ReNcell CX (cell line): ENCODE data around the genes TNFSF13, FXR2 and TP53.

DNA sequence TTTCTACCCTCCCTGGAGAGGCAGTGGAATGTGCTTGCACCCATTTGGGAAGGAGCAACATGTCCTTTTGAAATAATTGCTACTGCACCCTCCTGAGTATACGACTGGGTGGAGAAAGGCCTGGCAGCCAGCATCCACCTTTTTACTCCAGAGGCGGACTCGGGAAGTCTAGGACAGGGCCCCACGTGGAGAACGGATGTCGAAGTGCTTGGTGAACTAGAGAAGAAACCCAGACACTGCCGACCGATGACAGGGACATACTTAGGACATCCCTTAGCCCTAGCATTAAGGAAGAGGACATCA is 3.8 kb downstream of the YBX2 start:
- PRO-cap: no peak

DNA sequence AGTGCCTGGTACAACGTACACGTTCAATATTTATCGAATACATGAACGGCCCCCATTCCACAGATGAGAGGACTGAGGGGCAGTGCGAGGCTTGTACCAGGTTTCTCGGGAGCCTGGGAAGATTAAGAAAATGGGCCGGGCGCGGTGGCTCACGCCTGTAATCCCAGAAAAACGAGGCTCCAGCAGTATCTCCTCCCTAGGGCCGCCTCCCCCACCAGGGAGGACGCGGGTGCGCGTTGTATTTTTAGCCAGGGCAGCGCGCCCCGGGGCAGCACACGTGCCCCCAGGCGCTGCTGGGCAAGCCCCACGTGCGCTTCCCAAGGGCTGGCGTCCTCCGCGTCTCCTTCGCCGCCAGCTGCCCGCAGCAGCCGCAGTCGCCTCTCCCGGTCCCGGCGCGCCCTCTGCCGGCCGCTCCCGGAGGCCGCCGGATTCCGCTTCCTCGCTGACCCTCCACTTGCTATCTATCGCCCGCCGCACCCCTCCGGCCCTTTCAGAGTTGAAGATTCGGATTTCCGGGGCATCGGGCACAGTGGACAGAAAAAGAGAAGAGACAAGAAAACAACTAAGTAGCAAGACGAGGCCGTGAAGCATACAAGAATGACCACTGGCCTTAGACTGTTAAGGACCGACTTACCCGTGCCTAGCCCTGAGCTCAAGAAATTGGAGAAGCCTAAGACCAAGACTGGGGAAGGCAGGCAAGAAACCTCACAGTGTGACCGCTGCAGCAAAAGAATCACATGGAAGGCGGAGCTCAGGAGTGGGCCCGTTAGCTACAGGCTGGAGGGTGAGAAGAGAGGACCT is 1.9 kb upstream of the YBX2 start:
- PRO-cap: no peak

GRCh38 chr17:7311339-7312319 is 3.5 kb downstream of the GPS2 start:
- PRO-cap: no peak

DNA sequence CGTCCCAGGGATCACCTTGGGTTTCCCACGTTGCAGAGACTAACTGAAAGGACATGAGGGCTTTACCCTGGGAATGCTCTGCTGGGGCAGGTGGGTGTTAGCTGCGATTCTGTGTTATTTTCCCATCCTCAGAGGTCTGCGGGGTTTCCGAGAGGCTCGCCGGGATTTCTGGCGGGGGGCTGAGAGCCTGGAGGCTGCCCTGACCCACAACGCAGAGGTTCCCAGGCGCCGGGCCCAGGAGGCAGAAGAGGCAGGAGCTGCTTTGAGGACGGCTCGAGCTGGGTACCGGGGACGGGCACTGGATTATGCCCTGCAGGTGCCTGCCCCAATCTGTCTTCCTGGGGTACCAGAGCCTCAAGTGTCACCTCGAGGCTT is 6.9 kb downstream of the ACAP1 start:
- PRO-cap: no peak

- PRO-cap: no peak
Measured at GRCh38 chr17:7404201-7404291, 149 bp upstream of the TMEM256 start.

DNA sequence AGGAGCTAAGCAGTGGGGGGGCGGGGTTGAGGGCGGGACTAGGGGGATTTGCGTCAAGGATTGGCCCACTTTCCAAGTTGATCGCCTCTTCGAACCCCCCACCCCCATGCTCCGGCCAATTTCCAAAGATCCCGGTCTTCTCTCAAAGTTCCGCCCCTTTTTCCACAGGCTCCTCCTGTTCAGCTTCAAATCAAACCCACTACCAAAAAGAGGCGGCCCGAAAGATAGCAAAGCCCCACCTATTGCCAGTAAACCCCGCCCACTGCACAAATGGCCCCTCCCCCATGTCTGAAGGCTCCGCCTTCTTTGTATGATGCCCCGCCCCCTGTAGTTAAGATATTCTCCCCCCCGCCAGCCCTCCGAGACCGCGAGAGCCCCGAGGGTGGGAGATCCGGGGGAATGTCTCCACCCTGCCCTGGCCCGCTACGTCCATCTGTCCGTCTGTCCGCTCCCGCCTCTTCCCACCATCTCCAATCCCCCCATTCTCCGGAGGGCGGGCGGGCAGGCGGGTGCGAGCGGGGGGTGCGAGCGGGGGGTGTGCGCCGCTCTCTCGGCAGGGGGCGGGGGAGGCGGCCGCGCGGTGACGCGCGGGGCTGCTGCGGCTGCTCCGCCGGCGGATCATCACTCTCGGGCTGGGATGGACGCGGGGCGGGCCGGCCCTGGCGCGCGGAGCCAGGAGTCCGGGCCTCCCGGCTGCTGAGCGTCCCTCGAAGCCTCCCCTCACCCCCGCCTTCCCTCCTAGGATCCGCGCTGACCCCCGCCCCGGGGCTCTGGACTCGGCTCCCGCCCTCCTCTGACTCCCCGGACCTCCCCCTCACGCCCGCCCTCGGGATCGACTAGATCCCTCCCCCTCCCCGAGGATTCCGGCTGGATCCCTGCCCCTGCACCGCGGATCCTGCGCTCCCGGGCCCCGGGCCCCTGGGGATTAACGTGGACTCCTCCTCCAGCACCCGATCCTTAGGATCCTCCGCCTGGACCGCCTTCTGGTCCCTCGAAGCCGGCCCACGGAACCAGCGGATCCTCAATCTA is 709 bp upstream of the TMEM256 start:
- PRO-cap: bidirectional peak, plus-strand start at position 18 of the sequence, minus-strand start outside the sequence; bidirectional peak, plus-strand start at position 488 of the sequence, minus-strand start at position 429 of the sequence; bidirectional peak, plus-strand start at position 630 of the sequence, minus-strand start at position 766 of the sequence

GRCh38 chr17:7436868-7437444 is 1.7 kb downstream of the TMEM102 start:
- PRO-cap: bidirectional peak, plus-strand start at chr17:7437211, minus-strand start at chr17:7437015

DNA sequence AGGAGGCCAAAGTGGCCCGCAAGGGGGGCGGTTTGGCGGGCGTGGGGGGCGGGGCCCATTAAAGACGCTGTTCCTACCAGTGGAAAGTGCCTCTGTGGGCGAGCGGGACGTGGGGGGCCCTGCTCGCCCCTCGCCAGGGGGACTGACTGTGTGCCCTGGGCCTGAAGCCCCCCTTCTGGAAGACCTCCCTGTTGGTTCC is 2.0 kb upstream of the FGF11 start:
- PRO-cap: no peak

GRCh38 chr17:7483087-7484152 is 2.2 kb downstream of the SLC35G6 start:
- PRO-cap: bidirectional peak, plus-strand start at chr17:7483507, minus-strand start at chr17:7483323; unidirectional peak, minus-strand start at chr17:7483918

DNA sequence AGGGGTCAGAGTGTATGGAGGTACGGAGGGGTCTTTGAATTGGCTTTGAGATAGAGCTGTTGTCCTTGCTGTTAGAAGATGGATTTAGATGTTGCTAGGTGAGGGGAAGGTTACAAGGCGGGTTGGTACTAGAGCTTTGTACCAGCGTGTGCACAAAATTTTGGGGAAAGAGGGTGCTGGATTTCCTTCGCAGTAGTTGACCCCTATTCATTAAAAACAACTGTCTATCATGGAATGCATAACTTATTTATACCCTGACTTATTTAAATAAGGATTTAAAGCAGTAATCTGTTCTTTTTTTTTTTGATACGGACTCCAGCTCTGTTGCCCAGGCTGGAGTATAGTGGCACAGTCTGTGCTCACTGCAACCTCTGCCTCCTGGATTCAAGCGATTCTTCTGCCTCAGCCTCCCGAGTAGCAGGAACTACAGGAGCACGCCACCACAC is 9.7 kb downstream of the SLC35G6 start:
- PRO-cap: no peak

DNA sequence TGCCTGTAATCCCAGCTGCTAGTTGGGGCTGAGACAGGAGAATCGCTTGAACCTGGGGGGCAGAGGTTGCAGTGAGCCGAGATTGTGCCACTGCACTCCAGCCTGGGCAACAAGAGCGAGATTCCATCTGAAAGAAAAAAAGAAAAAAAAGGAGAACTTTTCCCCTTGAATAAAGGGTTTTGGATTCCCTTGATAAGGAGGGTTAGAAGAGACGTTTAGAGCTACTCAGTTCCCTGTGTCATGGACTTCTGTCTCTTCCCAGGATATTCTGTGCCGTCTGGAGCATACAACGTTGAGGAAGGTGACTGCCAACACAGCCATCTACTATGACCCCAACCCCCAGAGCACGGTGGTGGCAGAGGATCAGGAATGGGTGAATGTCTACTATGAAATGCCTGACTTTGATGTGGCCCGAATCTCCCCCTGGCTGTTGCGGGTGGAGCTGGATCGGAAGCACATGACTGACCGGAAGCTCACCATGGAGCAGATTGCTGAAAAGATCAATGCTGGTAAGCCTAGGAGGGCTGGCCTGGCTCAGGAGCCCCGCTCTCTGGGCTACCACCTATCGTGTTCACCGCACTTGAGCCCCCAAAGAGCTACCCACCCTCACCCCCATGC is 27.5 kb downstream of the SLC35G6 start:
- PRO-cap: no peak

- PRO-cap: no peak
Measured at GRCh38 chr17:7558592-7559756, at the start of gene TNFSF13. Gene TNFSF13, plus strand, starts transcription at chr17:7558750.

DNA sequence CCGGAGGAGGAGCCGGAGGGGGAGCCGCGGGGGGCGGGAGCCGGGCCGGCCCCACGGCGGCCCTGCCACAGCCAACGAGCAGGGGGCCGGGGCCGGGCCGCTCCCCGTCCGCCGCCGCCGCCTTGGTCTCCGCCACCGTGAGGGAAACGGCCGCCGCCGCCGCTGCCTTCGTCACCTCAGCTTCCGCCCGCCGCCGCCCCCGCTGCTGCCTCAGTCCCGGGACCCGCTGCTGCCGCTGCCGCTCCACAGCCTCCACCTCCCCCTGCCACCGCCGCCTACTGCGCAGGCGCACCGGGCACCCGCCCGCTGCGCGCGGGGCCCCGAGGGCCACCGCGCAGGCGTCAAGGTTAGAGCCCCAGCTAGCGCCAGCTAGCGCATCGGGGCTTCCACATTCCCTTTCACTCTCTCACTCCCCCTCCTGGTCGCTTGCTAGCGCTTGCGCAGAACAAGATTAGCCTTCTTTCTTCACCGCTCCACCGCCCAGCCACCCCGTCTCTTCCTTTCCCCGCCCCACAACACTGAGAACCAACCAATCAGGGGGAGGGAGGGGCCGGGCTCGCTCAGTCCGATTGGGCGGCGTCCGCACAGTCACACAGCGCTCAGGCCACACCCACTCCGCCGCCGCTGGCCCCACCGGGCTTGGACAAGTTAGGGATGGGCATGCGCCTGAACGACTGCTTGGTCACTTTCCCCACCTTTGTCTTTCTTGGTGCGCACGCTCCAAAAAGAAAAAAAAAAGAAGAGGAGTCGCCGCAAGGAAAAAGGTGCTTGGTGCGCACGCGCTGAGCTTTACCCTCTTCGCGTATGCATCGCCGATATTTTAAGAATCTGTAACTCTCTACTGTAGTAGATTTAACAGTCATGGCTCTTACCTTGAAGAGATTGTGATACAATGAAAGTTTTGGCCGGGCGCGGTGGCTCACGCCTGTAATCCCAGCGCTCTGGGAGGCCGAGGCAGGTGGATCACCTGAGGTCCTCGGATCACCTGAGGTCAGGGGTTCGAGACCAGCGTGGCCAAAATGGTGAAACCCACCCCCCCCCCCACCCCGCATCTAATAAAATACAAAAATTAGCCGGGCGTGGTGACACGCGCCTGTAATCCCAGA is at the start of gene FXR2:
Gene FXR2 (minus strand): TSS at position 282 of the 1,106 bp plus-strand sequence.
- PRO-cap: bidirectional peak, plus-strand start at position 74 of the sequence, minus-strand start at position 276 of the sequence; bidirectional peak, plus-strand start at position 773 of the sequence, minus-strand start at position 514 of the sequence

GRCh38 chr17:7669041-7669572 is 18.2 kb downstream of the TP53 start:
- PRO-cap: no peak

DNA sequence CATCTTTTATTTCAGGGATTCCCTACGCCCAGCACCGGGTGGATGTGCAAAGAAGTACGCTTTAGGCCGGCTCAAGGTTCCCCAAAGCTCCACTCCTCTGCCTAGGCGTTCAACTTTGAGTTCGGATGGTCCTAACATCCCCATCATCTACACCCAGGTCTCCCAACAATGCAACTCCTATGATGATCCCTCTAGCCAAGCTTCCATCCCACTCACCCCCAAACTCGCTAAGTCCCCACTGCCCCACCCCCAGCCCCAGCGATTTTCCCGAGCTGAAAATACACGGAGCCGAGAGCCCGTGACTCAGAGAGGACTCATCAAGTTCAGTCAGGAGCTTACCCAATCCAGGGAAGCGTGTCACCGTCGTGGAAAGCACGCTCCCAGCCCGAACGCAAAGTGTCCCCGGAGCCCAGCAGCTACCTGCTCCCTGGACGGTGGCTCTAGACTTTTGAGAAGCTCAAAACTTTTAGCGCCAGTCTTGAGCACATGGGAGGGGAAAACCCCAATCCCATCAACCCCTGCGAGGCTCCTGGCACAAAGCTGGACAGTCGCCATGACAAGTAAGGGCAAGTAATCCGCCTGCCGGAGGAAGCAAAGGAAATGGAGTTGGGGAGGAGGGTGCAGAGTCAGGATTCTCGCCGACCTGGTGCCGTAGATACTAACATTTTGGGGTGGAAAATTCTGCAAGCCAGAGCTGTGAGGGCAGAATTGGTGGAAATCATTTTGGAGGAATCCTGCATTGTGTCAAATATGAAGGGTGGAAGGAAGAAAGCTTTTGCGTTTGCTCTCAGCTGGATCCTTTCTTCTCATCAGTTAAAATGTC is at the start of gene TP53:
Gene TP53 (minus strand): TSS at position 453 of the 823 bp plus-strand sequence.
- PRO-cap: bidirectional peak, plus-strand start at position 605 of the sequence, minus-strand start at position 446 of the sequence

- PRO-cap: no peak
Measured at GRCh38 chr17:7716486-7716736, 1.1 kb upstream of the DNAH2 start.

- PRO-cap: no peak
Measured at GRCh38 chr17:7834841-7835281, 844 bp downstream of the KDM6B start.

DNA sequence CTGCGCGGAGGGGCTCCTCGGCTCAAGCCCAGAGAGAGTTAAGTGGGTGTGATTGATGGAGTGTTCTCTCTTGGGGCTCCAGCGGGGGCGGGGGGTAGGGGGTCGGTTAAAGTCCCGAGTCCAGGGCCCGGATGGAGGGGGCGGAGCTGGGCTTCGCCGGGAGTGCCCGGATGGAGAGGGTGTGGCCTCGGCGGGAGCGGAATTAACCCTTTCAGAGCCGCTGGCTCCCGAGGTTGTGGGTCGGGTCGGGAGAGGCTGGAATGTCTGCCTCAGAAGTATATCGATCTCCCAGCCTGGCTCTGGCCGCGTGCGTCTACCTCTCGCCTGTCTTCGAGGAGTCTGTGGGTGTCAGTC is 8.1 kb downstream of the KDM6B start:
- PRO-cap: bidirectional peak, plus-strand start at position 220 of the sequence, minus-strand start at position 38 of the sequence

- PRO-cap: bidirectional peak, plus-strand start at chr17:7845055, minus-strand start at chr17:7844731
Measured at GRCh38 chr17:7844801-7845298, 10.0 kb upstream of the TMEM88 start.

GRCh38 chr17:7848774-7849832 is 5.8 kb upstream of the TMEM88 start:
- PRO-cap: no peak